ENCODE measurements around the genes ACTRT1, CCDC160, CT45A3 and CT45A8.

- RRBS, result no CpG with 5 or more reads among the region's 2 CpGs
These were observed at the start of gene ACTRT1 for GRCh38 chrX:128052250-128052620. ACTRT1 (minus strand) TSS chrX:128052403.

- RRBS, result 58% methylated on average over 9 of the region's 34 CpGs
These were observed 2.8 kb upstream of the SASH3 start for GRCh38 chrX:129776667-129777689.

DNA sequence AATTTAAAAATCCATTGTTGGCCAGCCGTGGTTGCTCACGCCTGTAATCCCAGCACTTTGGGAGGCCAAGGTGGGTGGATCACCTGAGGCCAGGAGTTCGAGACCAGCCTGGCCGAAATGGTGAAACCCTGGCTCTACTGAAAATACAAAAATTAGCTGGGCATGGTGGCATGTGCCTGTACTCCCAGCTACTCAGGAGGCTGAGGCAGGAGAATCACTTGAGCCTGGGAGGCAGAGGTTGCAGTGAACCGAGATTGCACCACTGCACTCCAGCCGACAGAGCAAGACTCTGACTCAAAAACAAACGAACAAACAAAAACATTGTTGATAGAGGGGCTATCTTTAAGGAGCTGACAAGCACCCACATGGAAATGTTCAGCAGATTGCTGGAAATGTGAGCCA lies 46.2 kb downstream of the ELF4 start:
- RRBS, result no CpG with 5 or more reads among the region's 7 CpGs

DNA sequence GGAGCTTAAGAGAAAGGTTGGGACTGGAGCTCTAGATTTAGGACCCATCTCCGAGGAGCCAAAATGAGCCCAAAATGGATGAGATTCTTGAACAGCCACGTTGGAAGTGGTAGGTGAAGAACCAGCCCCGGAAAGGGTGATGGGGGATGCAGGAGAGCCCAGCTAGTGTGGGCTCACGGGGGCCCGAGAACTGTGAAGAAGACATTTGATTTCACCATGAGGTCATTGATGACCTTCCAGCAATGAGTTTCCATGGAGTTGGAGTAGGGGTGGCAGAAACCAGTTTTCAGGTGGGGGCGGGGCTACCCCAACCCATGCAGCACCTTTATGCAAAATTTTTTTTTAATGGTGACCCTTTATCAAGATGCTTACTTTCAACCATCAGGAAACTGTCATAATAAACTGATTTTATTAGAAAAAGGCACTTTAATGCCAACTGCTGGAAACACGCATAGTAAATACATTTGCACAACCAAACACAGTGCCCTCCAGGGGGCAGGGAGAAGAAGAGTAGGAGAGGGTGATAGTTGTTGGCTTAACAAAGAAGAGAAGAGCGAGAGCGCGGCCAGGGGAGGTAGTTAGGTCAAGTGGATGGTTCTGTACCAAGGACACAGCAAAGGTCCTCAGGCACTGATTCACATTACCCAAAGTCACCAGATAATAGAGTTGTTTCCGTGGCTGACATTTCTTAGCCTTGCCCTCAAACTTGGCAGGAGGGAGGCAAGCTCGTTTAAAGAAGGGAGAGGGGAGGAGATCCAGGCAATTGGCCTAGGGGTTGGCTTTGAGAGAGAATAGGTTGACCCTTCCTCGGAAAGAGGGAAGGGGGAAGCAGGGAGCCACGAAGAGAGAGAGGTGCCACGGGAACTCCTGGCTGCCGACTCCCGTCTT lies 45.5 kb downstream of the ELF4 start:
- RRBS, result no CpG with 5 or more reads among the region's 17 CpGs

DNA sequence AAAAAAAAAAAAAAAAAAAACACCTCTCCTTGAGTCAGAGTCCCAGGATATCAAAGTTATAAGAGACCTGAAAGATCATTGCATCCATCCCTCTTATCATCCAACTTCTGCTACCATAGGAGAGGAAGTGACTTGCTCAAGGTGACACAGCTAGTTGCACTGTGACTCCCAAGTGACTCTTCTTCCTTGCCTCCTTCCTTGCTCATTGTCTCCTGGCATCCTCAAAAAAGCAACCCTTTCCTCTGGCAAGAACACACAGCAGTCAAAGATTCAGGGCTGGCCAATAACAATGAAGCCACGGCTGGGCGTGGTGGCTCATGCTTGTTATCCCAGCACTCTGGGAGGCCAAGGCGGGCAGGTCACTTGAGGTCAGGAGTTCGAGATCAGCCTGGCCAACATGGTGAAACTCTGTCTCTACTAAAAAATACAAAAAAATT lies 20.8 kb downstream of the ELF4 start:
- RRBS, result no CpG with 5 or more reads among the region's 4 CpGs

- RRBS, result 1% methylated on average over 10 of the region's 94 CpGs
These were observed 10.4 kb upstream of the ELF4 start for GRCh38 chrX:130120270-130121574.

GRCh38 chrX:130131549-130131996 lies 21.3 kb upstream of the ELF4 start:
- RRBS, result no CpG with 5 or more reads among the region's 5 CpGs

DNA sequence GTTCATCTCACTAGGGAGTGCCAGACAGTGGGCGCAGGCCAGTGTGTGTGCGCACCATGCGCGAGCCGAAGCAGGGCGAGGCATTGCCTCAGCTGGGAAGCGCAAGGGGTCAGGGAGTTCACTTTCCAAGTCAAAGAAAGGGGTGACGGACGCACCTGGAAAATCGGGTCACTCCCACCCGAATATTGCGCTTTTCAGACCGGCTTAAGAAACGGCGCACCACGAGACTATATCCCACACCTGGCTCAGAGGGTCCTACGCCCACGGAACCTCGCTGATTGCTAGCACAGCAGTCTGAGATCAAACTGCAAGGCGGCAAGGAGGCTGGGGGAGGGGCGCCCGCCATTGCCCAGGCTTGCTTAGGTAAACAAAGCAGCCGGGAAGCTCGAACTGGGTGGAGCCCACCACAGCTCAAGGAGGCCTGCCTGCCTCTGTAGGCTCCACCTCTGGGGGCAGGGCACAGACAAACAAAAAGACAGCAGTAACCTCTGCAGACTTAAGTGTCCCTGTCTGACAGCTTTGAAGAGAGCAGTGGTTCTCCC lies 115.8 kb downstream of the RBMX2 start:
- RRBS, result no CpG with 5 or more reads among the region's 24 CpGs

GRCh38 chrX:130887067-130887810 lies 15.8 kb downstream of the ENOX2 start:
- RRBS, result no CpG with 5 or more reads among the region's 9 CpGs

DNA sequence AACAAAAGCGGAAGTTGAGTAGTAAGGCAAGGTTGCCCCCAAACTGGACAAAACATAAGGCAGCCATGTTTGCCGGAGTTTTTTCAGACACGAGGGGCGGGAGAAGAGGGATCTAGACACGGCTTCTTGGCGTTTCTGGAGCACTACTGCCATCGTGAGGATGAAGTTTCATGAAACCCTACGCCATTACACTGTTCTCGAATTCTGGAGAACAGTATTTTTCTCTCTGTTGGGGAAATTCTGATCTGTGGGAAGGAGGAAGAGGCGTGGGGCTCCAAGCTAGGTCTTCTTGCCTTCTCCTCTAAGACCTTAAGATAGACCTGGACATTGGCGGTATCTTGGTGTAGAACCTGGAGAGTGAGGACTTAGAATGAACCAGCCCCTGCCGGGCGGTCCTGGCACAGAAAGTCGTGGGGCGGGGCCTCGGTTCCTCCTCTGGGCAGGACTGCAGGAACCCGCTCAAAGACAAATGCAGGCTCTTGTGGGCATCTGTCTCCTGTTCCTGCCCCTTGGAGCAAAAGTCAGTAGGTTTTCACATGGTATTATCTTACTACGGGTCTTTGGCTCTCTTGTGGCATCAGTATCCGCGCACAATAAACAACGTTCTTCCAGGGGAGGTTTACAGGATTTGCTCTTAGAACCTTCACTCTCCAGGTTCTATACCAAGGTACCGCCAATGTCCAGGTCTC lies 160.5 kb downstream of the OR13H1 start:
- RRBS, result no CpG with 5 or more reads among the region's 22 CpGs

- RRBS, result 3% methylated on average over 20 of the region's 77 CpGs
These were observed 1.1 kb downstream of the RAP2C start for GRCh38 chrX:132217822-132218840.

- RRBS, result no CpG with 5 or more reads among the region's 9 CpGs
These were observed 726 bp upstream of the GPC3 start for GRCh38 chrX:133986173-133986467.

- RRBS, result no CpG with 5 or more reads among the region's 1 CpG
These were observed 55.7 kb upstream of the CCDC160 start for GRCh38 chrX:134181304-134181662.

GRCh38 chrX:134236710-134237739 lies at the start of gene CCDC160:
CCDC160 (plus strand) TSS chrX:134237182.
- RRBS, result 2% methylated on average over 12 of the region's 73 CpGs

DNA sequence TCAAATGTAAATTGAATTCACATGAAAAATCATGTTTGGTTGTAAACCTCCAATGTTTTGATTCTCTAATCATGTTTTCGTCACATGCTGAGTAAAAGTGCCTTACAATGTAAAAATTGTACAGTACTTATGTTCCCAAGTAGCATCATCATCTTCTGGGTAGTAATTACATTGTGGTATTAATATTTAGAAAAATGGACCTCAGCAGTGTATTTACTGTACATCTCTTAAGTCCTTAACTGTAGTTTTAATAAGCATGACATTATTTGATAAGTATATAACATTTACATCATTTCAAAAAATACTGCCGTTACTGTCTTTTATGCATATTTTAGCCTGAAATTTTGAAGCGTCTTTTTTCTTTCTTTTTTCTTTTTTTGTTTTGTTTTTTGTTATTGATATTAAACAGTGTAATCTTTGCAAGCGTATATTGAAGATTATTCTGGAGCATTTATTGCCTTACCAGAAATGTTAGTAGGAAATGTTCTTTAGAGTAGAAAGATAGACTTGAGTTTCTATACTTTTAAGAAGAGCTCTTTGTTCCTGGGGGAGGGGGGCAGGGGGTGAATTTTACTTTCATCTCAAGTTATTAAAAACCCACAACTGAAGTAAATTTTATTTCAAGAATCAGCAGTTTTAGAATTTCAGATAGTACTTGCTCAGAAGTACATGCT lies 32.1 kb upstream of the HPRT1 start:
- RRBS, result no CpG with 5 or more reads among the region's 4 CpGs

DNA sequence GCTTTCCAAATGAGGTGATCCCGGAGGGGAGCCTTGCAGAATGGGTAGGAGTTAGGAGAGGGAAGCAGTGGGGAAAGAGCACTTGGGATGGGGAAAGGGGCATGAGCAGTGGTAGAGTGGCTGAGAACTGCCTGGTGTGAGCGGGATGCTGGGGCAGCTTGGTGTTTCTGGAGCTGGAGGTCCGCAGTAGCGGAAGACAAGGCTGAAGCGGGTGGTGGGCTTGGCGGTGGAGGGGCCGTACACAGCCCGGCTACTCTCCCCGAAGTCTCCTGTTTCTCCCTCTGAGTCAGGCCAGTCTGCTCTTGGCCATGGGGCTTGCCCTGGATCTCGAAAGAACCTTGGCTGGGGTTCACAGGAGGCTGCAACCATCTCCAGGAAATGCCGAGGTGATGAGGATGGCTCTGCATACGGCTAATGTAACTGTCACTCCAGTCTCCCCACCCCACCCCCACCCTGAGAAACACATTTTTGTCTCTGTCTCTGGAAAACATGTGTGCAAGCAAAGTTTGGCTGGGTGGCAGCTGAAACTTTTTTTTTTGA lies 11.4 kb upstream of the PLAC1 start:
- RRBS, result no CpG with 5 or more reads among the region's 12 CpGs

GRCh38 chrX:135768034-135768323 lies at the start of gene CT45A3:
CT45A3 (minus strand) TSS chrX:135768191.
- RRBS, result no CpG with 5 or more reads among the region's 12 CpGs

GRCh38 chrX:135854417-135854924 lies at the start of gene CT45A8:
CT45A8 (minus strand) TSS chrX:135854538.
- RRBS, result no CpG with 5 or more reads among the region's 20 CpGs

- RRBS, result no CpG with 5 or more reads among the region's 8 CpGs
These were observed 70.6 kb downstream of the SLC9A6 start for GRCh38 chrX:136055592-136056463.

Measured in non-pigmented ciliary epithelial cell (primary cell).